T-cell (primary cell): ENCODE measurements around the genes AASDHPPT, ALKBH8, EXPH5 and ARHGAP20.

GRCh38 chr11:106001998-106002575 lies 20.0 kb downstream of the MSANTD4 start:
- PRO-cap, 7 experiments = no peak in any of the 7 experiments

- PRO-cap, 7 experiments = peak in 7 of 7 experiments; most common plus-strand start chr11:106077640 (in 4); most common minus-strand start chr11:106077892 (in 2)
Observed at GRCh38 chr11:106077499-106078226, at the start of gene AASDHPPT. TSS of gene AASDHPPT (plus strand) at chr11:106077662.

- PRO-cap, 7 experiments = no peak in any of the 7 experiments
Observed at GRCh38 chr11:107018970-107019806, 912 bp upstream of the GUCY1A2 start.

DNA sequence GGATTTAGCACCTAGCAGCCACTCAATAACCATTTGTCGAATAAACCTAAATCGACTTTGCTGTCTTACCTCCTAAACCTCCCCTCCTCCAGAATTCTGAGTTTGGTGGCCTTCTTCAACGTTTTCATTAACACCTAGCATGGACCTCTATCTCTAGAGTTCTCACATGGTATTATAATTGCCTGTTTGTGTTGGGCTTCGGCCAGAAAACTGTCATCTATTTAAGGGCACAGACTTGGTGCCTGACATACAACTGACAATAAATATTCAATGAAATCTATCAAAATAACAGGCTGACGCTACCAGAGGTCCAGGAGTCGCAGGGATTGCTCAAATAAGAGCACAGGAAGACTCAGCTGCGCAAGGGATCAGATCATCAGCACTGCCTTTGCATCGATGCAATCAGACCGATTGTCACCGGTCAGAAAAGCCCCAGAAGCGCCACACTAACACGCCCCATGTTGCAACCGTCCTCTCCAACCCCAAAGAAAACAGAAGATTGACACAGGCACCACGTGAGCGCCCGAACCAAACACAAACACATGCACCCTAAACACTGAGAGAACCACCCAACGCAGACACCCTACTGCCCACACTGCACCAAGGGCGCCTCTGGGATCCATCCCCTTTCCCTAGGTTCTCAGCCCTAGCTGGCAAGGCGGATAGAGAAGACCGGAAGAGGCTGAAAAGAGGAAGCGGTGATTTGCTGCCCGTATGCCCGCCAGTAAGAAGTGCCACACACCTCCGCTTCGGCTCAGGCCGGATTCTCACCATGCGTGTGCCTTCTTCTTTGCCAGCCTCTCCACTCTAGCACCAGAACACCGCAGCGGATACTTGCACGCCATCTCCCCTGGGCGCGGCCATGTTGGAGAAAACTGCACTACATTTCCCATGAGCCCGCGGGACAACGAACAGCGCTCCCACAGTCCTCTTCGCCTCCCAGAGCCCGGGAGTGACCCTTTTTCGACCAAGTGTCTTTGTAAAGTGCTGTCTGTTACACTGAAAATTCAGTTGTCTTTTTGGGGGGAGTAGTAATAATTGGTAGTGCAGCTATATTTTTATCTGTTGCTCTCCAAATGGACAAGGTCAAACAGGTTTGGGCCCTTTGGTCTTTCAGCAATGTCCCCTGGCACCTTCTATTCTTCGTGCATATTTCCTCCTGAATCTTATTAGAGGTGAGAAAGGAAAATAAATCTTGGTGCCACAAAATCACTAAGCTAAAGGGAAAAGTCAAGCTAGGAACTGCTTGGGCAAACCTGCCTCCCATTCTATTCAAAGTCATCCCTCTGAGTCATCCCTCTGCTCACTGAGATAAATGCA lies at the start of gene ALKBH8:
TSS of gene ALKBH8 (minus strand) at position 877 of the 1,320 bp plus-strand sequence.
- PRO-cap, 7 experiments = peak in 7 of 7 experiments; most common plus-strand start position 593 of the sequence (in 7); most common minus-strand start position 809 of the sequence (in 6)

DNA sequence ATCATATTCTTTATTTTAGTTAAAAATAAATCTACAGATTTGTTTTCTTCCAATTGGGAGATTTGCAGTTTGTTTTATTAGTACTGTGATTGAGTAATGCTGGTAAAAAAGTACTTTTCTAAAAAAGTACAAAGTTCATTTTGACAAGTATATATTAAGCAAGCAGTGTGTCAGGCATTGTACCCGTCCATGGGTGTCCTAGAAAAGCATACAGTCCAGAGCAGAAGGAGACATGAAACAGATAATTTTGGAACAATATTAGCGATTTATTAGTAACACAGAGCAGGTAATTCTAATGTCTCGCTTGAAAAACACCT lies 18.9 kb downstream of the ELMOD1 start:
- PRO-cap, 7 experiments = no peak in any of the 7 experiments

- PRO-cap, 7 experiments = no peak in any of the 7 experiments
Observed at GRCh38 chr11:107857874-107858086, 807 bp downstream of the SLC35F2 start.

- PRO-cap, 7 experiments = peak in 3 of 7 experiments; most common plus-strand start chr11:108221541 (in 1); most common minus-strand start chr11:108221399 (in 2)
Observed at GRCh38 chr11:108221142-108221861, 1.1 kb downstream of the NPAT start.

DNA sequence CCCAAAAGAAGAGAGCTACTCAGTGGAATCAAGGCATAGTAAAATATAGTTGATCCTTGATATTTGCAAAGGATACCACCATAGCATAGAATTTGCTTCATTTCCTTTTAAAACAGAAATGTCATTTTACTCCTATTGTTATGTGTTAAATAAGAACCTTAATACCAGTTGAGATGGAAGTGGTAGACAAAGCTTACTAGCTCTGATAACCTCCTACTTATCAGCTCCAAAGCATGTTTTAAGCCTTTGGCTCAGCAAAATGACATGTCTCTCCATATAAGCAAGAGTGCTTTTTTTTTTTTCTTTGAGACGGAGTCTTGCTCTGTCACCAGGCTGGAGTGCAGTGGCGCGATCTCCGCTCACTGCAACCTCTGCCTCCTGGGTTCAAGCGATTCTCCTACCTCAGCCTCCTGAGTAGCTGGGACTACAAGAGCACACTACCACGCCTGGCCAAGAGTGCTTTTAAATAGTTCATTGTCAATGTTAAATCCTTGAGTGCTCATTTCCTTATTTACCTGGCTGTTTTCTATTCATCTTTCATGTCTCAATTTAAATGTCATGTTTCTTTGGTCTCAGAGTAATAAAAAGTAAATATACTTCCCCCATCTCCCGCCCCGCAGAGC lies 3.7 kb downstream of the ATM start:
- PRO-cap, 7 experiments = peak in 2 of 7 experiments; most common plus-strand start position 307 of the sequence (in 2); most common minus-strand start position 221 of the sequence (in 1)

- PRO-cap, 7 experiments = no peak in any of the 7 experiments
Observed at GRCh38 chr11:108261596-108262142, 38.8 kb downstream of the ATM start.

- PRO-cap, 7 experiments = peak in 6 of 7 experiments; most common plus-strand start chr11:108593933 (in 1); most common minus-strand start chr11:108593469 (in 2)
Observed at GRCh38 chr11:108593198-108594060, at the start of gene EXPH5. TSS of gene EXPH5 (minus strand) at chr11:108593768.

DNA sequence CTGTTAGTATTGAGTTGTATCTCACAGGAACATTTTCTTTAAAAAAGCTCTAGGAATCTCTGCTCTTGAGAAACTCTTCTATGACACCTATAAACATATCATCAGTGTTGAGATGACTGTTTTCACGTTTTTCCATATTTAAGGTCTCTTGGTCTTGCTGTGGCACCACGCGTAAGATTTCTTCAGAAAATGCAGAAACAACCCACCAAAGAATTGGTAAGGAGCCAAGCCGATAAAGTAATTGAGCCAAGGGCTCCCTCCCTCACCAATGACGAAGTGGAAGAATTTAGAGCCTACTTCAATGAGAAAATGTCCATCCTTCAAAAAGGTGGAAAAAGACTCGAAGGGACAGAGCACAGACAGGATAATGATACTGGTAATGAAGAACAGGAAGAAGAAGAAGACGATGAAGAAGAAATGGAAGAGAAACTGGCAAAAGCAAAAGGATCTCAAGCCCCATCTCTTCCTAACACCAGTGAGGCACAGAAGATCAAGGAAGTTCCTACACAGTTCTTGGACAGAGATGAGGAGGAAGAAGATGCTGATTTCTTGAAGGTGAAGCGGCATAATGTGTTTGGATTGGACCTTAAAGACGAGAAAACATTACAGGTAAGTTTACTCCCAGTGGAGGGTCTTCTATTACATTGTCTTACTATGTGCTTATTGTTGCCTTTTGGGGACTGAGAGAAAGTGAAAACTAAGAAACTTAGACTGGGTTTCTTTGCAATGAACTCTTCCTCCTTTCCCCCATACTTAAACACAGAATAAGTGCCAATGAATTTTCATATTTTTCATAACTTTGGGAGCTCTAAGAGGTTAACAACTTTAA lies 58.2 kb downstream of the DDX10 start:
- PRO-cap, 7 experiments = no peak in any of the 7 experiments

- PRO-cap, 7 experiments = no peak in any of the 7 experiments
Observed at GRCh38 chr11:108806186-108807124, 141.6 kb downstream of the DDX10 start.

DNA sequence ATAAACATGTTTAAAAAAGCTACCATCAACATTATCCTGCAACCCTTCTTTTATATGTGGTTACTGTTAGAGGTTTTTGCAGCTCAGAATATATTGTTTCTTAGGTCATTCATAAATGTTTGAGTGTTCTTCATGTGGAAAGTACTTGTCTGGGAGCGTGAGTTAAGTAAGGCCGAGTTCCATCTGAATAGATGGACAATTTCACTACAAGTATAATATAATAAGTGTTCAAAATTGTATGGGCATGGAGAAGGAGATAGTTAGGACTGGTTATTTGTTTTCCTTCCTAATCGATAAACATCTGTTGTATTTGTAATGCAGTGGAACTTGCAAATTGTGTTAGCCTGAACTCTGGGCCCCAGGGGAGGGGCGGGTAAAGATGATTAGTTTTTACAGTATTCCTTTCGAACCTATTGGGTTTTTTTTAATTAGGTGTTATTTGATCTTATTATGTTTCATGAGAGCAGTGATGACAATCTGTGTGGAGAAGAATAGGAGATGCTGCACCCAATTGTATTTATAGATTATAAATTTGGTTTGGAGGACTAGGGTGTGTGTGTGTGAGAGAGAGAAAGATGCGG lies 145.2 kb downstream of the DDX10 start:
- PRO-cap, 7 experiments = no peak in any of the 7 experiments

GRCh38 chr11:108967512-108968142 lies 302.8 kb downstream of the DDX10 start:
- PRO-cap, 7 experiments = no peak in any of the 7 experiments

DNA sequence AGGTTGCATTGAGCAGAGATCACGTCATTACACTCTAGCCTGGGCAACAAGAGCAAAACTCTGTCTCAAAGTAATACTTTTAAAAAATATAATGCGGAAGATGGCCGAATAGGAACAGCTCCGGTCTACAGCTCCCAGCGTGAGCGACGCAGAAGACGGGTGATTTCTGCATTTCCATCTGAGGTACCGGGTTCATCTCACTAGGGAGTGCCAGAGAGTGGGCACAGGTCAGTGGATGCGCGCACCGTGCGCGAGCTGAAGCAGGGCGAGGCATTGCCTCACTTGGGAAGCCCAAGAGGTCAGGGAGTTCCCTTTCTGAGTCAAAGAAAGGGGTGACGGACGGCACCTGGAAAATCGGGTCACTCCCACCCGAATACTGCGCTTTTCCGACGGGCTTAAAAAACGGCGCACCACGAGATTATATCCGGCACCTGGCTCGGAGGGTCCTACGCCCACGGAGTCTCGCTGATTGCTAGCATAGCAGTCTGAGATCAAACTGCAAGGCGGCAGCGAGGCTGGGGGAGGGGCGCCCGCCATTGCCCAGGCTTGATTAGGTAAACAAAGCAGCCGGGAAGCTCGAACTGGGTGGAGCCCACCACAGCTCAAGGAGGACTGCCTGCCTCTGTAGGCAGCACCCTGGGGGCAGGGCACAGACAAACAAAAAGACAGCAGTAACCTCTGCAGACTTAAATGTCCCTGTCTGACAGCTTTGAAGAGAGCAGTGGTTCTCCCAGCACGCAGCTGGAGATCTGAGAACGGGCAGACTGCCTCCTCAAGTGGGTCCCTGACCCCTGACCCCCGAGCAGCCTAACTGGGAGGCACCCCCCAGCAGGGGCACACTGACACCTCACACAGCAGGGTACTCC lies 87.3 kb downstream of the RDX start:
- PRO-cap, 7 experiments = peak in 5 of 7 experiments; most common plus-strand start position 231 of the sequence (in 3)

DNA sequence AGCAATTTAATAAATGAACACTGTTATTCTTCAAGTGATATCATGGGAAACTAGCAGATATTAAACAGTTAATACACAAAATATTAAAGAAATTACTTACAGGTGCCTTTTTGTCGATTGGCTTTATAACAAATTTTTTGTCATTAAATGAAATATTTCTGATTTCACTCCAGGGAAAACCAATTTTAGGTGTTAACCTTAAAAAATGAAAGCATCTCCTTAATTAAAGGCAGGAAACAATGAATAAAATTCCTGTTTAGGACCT lies 41.3 kb downstream of the RDX start:
- PRO-cap, 7 experiments = no peak in any of the 7 experiments

- PRO-cap, 7 experiments = no peak in any of the 7 experiments
Observed at GRCh38 chr11:110456820-110457086, 27.0 kb downstream of the FDX1 start.

DNA sequence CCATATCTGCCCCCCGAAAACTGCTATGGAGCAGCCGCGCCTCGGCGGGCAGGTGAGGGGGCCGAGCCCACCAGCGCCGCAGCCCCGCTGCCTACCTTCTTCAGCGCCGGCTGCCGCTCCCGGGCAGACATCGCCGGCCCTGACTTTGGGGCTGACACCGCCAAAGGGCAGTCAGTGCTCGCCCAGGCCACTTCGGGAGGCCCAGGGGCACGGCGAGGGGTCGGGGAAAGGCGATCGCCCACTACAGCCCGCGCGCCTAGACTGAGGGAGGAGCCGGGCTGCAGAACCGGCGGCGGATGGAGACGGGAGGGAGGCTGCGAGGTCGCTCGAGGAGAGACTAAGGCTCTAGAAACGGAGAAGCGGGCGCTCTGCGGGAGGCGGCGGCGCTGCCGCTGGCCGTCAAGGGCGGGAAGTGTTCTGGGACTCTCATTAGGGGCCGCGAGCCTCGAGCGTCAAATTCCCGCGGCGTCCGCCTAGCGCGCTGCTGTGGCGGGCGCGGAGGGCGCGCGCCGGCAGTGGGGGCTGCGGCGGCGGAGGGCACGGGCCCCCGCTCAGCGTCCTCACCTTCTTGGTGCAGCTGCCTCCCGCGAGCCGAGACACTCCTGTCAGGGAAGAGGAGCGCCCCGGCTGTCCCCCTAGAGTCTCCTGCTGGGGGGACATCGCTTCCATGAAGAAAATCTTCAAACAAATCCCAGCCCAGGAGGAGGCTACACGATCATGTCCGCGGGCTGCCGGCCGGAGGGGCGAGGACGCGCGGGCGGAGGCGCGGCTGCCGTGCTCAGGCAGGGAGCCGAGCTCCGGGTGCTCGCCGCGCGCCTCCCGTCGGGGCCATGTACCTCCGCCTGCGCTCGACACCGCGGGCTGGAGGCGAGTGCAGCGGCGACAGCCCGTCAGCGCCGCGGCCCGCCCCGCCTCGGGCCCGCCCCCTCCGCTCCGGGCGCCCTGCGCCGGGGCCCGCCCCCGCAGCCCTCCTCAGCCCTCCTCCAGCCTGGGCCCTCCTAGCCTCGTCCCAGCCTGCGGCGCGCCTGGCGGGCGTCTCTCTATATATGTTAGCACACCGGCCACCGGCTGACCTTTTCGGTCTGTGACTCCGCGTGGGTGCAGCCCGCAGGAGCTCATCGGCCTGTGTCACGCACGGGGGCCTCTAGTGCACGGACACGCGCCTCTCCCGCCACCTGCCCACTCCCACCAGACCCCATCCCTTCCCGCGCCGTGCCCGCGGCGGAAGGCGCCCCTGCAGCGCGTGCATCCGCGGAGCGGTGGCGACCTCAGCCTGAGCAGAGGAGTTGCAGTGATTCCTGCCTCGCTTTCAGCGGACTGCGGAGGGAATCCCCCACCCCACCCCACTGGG lies at the start of gene ARHGAP20:
TSS of gene ARHGAP20 (minus strand) at position 875 of the 1,351 bp plus-strand sequence.
- PRO-cap, 7 experiments = no peak in any of the 7 experiments

DNA sequence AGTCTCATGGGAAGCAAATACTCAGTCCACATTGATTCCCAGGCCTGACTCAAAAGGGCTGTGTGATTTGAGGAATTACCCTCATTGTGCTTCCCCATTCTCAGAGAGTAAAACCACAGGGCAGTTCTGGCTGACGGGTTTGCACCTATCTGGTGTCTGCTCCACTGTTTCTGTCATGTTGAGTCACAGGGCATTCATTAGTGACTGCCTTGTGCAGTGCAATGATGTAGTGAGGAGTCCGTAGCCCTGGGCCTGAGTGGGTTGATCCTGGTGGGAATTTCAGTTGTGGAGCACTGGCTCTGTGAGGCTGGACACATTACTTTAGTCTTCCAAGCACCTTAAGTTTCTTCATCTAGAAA lies 85.3 kb upstream of the ARHGAP20 start:
- PRO-cap, 7 experiments = no peak in any of the 7 experiments

- PRO-cap, 7 experiments = no peak in any of the 7 experiments
Observed at GRCh38 chr11:110947313-110947875, 235.2 kb upstream of the ARHGAP20 start.